A172 (cell line): ENCODE measurements around a stretch of chr14.

DNA sequence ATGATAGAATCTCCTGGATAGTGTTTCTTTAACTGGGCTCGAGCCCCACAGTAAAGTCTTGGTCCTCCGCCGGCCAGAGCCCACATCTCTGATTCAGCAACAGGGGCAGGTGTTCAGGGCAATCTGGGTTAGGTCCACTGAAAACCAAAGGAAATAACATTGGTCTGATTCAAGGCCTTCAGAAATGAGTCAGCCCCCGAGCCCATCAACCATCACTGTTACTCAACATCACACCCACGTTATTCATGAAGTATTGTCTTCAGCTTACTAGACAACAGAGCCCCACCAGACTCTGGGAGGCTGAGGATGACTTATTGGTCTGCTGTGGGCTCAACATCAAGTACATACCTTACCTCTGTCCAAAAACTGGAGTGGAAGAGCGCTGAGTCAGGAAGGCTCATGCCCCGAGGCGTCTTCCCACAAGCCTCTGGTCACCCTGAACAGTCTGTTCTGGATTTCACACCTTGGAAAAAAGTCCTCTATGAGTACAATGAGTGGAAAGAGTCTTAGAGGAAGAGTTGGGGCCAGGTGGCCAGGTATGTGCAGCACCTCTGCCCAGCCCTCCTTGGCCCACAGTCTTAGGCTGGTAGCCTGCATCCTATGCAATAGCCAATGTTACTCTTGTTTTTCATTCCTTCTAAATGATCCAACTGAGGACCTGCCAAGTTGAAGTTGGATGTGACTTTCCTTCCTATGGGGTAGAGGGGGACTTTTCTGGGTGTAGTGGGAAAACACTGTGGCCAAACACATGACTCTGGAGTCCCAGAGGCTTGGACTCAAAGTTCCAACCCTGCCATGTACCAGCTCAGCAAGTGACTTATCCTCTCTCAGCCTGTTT lies 97.4 kb downstream of the ZFP36L1 start:
- RAMPAGE, long total RNA, result no peak

GRCh38 chr14:68779652-68780368 lies 13.1 kb downstream of the ZFP36L1 start:
- RAMPAGE, long total RNA, result no peak

GRCh38 chr14:68786854-68787948 lies 5.7 kb downstream of the ZFP36L1 start:
- RAMPAGE, long total RNA, result no peak

- RAMPAGE, long total RNA, result no peak
Observed at GRCh38 chr14:68795128-68795585, 2.3 kb upstream of the ZFP36L1 start.

GRCh38 chr14:68806501-68806915 lies 13.6 kb upstream of the ZFP36L1 start:
- RAMPAGE, long total RNA, result no peak

DNA sequence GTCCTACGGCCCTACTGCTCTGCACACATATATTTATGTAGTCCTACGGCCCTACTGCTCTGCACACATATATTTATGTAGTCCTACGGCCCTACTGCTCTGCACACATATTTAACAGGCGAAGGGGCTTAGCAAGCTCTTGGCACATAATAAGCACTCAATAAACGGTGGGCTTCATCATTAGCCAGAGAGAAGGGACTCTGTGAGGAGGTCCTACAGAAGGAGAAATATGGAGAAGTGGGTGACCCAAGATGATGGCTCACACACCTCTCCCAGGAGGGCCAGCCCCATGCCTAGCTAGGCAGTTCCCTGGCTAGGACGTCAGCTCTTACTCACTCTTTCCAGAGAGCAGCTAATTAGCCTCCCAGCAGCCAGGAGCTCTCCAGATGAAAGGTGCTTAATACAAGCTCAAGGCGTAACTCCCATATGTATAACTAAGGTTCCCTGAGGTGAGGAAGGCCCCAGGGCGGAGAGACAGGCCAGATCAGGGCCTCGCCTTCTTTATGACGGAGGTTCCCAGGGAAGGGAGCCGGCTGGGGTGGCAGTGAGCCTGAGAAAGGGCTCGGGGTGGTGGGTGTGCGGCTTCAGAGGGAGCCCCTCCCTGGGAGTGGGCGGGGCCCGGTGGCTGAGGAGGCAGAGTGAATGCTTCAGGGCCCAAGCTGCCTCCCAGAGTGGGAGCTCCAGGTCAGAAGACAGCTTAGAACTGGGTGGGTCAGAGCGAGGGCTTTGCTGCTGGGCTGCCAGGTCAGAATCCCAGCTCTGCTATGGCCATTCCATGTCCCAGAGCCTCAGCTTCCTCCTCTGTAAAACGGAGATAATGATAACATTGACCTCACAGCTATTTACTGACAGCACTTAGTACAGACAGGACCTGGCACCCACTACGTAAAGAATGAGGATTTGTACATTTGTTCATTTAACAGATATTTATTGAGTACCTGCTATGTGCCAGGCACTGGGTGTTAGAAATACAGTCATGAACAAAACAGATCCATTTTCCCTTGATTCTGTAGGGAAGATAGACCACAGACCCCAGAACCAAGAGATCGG lies 26.5 kb upstream of the ZFP36L1 start:
- RAMPAGE, long total RNA, result no peak

DNA sequence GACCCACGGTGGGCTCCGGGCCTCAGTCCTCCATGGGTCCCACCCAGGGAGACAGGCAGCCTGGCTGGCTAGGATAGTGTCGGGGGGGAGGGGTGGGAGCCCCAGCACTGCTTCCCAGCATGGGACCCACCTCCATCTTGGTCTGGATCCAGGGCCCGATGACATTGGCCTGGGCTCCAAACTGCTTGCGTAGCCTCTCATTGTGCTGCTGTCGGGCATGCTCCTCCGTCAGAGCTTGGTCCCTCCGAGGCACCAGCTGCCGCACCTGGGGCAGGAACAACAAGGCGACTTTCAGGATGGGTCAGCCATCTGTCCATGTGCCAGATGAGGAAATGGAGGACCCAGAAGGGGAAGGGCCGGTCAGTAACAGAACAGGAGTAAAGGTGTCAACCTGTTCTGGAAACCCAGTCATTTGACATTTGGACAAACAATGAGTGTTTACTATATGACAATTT lies 89.5 kb upstream of the ZFP36L1 start:
- RAMPAGE, long total RNA, result no peak

DNA sequence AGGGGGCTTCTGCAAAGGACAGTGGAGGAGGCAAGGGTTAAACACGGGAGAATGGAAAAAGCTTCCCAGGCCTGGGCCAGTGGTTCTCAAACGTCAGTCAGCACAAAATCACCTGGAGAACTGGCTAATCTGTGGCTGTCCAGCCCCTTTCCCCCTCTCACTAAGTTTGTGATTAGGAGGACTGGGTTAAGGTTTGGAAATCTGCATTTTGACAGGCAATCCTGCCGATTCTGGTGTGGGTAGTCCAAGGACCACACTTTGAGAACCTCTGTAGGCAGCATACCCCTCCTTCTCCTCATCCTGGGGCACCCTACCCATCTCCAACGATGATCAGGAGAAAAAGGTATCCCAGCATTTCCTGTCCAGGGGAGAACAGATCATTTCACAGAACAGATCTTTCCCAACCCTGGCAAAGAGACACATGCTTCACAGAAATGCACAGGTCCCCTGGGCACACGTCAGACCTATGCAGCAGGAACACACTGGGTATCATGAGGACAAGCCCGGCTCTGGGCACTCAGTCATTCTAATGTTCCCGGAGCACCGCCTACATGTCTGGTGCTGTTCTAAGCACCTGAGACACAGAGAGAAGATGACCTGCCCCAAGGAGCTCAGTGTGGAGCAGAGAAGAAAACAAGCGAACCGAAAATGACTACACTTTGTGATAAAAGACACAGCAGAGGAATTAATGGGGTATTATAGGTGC lies 56.3 kb downstream of the ACTN1 start:
- RAMPAGE, long total RNA, result no peak

- RAMPAGE, long total RNA, result no peak
Observed at GRCh38 chr14:68961652-68962537, 17.2 kb downstream of the ACTN1 start.

DNA sequence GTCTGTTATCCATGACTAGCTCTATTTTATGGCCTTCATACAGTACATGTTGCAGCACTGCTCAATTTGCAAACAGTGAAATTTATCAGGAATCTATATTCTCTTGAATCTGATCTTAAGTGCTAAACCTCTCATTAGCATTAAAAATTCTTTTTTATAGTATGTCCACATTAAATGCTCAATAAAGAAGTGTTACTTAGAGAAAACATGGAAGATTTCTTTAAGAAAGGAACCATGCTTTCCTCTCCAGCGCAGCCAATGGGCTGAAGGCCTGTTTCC lies 73.9 kb upstream of the ACTN1 start:
- RAMPAGE, long total RNA, result no peak

DNA sequence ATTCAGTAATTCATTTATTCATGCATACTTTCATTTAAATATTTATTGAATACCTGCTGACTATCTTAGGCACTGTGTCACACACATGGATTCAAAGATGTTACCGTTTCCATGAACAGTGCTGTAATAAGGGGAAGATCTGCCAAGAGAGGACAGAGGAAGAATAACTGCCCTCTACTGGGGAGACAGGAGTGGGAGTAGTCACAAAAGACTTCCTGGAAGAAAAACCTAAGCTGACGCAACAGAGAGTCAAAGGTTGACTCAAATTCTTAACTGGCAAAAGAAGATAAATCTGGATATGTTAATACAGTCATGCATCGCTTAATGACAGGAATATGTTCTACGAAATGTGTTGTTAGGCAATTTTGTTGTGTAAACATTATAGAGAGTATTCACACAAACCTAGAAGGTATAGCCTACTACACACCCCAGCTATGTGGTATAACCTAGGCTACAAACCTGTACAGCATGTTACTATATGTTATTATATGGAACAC lies 51.6 kb downstream of the DCAF5 start:
- RAMPAGE, long total RNA, result no peak

GRCh38 chr14:69151157-69152250 lies 1.4 kb downstream of the DCAF5 start:
- RAMPAGE, long total RNA, result no peak

GRCh38 chr14:69153943-69154411 lies 1.1 kb upstream of the DCAF5 start:
- RAMPAGE, long total RNA, result no peak

GRCh38 chr14:69571928-69572717 lies 2.5 kb downstream of the CCDC177 start:
- RAMPAGE, long total RNA, result no peak

DNA sequence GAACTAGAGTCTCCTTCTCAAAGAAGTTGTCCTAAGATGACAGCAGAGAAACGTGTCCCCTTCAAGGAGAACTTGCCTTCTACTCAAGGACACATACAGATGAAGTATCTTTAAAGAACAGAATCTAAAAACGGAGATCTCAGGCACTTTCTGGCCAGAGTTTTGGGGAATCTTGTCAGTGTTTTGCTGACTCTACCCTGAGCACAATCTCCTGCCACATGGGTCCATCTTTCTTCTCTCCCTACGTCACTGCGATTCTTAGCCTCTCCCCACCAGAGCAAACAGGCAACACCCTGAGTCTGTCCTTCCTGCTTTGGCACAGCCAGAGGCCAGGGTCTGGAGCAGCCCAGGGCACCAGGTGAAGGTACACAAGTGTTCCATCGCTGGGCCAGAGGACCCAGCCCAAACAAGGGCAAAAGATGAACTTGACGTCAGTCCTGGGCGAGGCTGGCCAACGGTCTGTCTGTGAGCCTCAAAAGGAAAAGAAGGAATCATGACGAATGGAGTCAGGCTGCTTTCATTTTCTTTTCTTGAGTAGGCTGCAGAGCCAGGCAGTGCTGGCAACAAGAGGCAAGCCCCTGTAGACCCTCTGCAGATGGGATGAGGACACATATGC lies 12.7 kb upstream of the CCDC177 start:
- RAMPAGE, long total RNA, result no peak

GRCh38 chr14:69610132-69611073 lies 993 bp upstream of the SUSD6 start:
- RAMPAGE, long total RNA, result no peak

GRCh38 chr14:69636051-69637080 lies 25.0 kb downstream of the SUSD6 start:
- RAMPAGE, long total RNA, result no peak

- RAMPAGE, long total RNA, result no peak
Observed at GRCh38 chr14:69653831-69654621, 42.6 kb downstream of the SUSD6 start.

- RAMPAGE, long total RNA, result no peak
Observed at GRCh38 chr14:69778011-69778287, 11.0 kb downstream of the SRSF5 start.

DNA sequence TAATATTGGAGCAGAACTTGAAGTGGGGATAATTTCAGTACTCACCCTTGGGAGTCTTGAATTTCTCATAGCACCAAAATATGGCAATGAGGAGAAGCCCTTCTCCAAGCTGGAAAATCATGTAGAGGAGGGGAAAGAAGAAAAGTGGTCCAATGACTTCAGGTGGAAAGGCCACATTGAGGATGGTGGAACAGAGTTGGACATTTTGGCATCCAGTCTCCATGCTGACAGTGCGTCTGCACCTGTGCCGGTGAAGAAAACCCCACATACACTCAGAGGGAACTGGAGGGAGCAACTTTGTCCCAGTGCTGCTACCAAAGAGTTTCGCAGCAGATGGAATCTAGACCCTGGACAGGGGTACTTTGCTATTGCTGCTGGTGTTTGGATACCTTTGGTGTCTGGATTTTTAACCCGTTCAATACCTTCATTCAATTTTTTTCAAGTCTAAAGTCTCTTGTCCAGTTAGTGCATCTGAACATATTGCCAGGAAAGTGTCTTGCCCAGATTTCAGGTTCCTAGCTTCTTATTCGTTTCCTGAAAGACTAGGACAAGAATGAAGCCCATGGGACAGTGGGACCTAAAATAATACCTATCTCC lies 11.4 kb downstream of the SRSF5 start:
- RAMPAGE, long total RNA, result no peak